AG09319 (cell line): ENCODE measurements around the genes DCUN1D5 and CASP5.

DNA sequence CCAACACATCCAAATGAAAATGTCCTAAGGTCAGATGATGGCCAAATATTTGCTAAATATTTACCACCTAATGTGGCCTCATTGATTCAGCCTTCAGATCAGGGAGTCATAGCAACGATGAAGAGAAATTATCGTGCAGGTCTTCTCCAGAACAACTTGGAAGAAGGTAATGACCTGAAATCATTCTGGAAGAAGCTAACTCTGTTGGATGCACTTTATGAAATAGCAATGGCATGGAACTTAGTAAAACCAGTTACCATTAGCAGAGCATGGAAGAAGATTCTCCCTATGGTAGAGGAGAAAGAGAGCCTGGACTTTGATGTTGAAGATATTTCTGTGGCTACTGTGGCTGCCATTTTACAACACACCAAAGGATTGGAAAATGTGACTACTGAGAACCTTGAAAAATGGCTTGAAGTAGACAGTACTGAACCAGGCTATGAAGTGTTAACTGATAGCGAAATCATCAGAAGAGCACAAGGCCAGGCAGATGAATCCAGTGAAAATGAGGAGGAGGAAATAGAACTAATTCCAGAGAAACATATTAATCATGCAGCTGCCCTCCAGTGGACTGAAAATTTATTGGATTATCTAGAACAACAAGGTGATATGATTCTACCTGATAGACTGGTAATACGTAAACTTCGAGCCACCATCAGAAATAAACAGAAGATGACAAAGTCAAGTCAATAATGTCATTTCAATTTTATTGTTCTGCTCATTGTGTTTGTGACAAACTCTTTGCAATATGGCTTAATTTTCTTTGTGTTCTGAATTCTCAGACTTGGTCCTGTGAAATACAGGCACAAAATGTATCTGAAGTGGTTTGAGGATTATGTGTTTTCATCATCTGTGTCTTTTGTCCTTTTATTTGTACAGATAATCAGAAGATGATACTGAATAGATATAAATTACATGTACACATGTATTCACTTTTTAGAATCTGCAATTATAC, 2.0 kb downstream of the JRKL start:
- RRBS: no CpG with 5 or more reads among the region's 5 CpGs

DNA sequence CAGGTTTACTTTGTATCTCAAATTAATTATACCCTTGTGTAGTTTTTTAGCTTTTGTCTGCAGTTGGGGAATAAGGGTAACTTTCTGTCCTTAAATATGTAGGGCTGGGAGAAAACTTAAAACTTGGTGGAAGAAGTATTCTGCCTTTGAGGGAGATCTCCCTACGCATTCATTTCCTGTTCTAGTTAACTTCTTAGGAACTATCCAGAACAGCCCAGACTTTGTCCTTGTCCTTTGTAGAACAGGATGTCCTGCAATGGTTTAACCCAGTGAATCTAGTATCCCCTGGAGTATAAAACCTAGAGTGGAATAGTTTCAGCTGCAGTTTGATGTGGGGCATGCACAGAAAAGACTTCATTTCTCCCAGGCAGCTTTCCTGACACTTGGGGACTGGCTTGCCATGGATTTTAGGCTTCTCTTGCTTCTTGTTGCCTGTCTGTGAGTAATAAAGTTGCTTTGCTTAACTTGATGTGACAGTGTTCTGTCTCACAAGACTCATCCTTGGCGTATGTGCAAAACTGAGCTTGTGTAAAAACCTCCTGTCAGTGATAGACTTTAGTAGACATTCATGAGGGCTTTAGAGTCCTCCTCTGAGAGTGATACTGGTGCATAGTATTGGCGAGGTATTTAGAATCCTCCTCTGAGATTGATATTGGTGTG, 28.1 kb downstream of the ARHGAP42 start:
- RRBS: no CpG with 5 or more reads among the region's 3 CpGs

DNA sequence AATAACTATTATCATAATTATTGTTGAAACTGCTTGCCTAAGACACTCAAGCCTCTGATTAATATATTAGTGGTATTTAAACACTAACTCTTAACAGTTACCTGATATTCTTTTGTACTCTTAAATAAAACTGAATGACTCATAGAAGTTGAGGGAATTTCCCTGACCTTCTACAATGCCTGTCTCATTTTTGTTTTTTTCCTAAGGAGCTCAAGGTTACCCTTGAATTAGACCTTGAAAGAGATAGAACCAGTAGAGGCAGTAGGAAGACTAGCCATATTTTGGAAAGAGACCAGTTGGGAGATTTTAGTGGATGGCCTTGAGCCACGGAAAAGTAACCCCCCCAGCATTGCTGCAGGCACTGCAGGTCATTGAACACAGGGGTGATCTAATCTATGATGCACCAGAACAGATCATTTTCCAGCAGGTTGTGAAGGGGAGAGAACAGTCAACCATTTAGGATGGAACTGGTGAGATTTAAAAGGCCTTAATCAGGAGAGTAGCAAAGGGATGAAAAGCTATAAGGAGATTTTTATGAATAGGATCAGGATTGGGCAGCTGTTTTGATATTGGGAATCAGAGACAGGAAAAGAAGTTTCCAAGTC, 148.3 kb downstream of the PGR start:
- RRBS: no CpG with 5 or more reads among the region's 1 CpG

DNA sequence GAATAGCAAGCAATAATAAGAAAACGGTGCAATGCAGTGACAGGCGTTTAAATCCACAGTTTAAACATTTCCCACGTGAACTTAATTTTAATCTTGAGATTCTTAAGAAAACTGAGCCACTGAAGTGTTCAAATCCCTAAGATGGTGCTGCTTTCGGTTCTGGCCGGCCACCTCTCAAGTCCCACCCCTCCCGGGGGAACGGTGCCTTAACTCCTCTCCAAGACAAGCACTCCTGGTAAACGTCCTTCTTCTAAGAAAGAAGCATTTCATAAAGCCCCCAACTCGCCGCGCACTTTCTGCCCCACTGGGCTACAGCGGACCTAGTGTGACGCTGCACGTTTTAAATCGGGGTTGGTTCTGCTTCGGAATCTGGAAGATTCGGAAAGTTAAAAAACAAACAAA, 2.8 kb downstream of the PGR start:
- RRBS: no CpG with 5 or more reads among the region's 17 CpGs

- RRBS: no CpG with 5 or more reads among the region's 2 CpGs
These were observed 16.5 kb upstream of the BIRC3 start for GRCh38 chr11:102300713-102301283.

- RRBS: 0% methylated on average over 2 of the region's 28 CpGs
These were observed 846 bp downstream of the BIRC2 start for GRCh38 chr11:102347522-102348598.

DNA sequence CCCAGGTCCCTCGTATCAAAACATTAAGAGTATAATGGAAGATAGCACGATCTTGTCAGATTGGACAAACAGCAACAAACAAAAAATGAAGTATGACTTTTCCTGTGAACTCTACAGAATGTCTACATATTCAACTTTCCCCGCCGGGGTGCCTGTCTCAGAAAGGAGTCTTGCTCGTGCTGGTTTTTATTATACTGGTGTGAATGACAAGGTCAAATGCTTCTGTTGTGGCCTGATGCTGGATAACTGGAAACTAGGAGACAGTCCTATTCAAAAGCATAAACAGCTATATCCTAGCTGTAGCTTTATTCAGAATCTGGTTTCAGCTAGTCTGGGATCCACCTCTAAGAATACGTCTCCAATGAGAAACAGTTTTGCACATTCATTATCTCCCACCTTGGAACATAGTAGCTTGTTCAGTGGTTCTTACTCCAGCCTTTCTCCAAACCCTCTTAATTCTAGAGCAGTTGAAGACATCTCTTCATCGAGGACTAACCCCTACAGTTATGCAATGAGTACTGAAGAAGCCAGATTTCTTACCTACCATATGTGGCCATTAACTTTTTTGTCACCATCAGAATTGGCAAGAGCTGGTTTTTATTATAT, 3.0 kb downstream of the BIRC2 start:
- RRBS: no CpG with 5 or more reads among the region's 7 CpGs

DNA sequence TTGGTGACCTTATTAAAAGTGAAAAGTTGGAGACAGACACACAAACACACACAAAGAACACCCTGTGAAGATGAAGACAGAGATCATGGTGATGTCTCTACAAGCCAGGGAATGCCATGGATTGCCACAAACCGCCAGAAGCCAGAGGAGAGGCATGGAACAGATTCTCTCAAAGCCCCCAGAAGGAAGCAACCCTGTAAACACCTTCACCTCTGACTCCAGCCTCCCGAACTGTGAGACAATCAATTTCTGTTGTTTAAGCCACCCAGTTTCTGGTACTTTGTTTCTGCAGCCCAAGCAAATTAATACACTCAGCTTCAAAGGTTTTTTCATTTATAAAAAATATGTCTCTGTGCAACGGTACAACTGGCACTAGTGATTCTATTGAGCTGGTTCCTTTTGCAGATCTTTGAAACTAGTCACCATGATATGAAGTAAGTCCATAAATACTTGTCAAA, 44.9 kb downstream of the TMEM123 start:
- RRBS: no CpG with 5 or more reads among the region's 3 CpGs

DNA sequence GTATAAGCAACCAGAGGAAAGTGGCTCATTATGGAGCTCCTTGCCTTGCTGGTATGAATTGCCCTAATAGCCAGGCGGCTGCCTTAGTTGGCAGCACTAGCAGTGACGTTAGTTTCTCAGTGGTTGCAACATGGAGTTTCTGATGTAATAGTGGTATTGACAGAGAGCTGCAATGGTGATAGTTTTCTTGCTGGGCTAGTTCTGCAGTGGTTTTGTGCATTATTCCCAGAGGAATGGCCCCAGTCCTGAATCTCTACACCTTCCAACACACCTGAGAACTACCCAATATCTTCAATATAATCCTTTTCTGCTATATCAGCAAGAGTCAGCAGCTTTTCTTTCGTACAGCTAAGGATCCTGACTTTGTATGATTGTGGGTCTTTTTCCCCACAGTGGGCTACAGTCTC, 3.9 kb upstream of the TMEM123 start:
- RRBS: no CpG with 5 or more reads among the region's 3 CpGs

DNA sequence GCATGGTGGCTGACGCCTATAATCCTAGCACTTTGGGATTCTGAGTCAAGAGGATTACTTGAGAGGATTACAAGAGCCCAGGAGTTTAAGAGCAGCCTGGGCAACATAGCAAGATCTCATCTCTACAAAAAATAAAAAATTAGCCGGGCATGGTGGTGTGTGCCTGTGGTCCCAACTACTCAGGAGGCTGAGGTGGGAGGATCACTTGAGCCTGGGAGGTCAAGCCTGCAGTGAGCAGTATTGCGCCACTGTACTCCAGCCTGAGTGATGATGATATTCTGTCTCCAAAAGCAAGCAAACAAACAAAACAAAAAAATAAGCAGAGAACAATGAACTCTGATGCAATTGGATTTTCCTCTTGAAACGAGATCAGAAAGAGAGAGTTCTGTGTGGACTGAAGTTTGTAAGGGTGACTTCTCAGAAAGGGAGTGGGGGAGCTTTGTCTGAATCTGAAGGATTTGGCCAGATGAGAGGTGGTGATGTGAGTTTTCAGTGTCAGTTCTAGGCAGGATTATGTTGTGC, 5.9 kb upstream of the TMEM123 start:
- RRBS: no CpG with 5 or more reads among the region's 4 CpGs

DNA sequence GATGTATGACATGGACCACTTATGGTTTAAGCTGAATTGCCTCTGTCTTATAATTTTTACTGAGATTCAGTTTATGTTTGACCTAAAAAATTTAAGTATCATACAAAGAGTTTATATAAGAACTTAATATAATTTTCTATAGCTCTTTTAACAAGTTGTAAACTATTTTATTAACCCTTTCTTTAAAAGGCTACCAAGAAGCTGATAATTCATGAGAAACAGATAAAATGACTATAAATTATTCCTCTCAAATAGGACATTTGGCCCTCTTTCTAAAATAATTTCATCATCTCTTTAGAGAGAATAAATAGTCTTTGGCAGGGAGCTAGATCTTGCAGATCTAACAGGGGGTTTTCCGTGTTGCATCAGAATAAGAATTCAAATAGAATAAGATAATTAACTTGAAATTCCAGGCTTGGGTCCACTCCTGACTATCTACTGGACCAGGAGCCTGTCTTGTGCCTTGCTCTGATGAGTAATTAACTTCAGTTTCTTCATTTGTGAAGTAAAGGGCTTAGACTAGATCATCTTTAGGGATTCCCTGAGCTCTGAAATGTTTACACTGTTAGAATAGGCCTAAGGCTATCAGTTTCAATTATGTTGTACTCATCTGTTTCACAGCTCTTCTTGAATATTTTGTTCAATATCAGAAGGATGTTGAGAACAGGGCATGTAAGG, 23.4 kb upstream of the TMEM123 start:
- RRBS: no CpG with 5 or more reads among the region's 1 CpG

DNA sequence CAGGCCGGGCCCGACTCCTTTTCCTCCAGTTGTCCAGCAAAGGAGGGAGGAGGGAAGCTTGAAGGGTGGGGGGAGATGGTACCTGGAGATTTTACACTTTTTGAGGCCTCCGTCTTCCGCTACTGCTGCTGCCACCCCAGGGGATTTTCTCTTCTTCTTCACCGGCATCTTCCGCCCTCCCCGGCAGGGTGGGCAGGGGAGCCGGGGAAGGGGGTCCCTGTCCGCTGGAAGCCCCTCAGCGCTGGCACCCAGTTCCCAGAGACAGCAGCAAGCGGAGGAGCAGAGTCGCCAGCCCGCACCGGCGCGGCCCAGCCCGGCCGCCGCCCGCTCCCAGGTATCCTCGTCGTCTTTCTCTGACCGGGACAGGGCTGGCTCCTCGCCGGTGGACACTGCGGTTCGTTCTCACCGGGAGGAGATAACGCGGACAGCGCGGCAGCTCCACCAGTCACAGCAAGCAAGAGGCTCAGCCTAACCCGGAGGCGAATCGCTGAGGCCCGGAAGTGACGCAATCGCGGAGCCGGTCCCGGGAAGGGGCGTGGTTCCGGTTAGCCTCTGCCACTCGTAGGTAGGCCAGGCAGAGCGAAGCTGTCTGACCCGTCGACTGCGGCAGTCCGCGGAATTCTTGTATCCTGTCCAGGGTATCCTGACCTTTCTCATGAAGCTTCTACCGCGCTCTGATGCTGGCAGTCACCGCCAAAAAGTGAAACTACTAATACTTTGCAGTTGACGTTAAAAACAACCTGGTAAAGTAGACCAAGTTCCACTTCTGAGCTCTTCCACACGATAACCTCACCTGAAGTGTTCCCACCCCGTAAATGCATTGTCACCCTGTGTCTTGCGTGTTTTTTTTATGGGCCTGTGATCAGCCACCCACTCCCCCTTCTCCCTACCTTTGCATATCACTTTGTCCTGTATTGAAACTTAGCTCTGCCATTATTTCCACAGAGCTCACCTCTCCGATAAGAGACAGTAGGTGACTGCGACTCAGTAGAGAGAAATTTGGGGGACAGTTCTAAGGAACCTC, at the start of gene DCUN1D5:
DCUN1D5 (minus strand) TSS at position 456 of the 1,024 bp plus-strand sequence.
- RRBS: 3% methylated on average over 12 of the region's 59 CpGs

DNA sequence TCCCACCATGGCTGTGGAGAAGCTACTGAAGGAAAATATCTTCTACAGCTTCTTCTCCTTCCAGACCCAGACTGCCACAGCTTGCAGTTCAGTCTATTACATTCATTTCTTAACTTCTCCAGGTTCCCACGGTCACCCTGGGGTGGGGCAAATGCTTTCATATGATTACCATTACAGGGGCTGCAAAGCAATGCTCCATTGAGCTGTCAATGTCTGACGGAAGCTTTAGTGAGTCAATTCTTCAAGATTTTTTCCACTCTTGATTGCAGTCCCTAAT, 233.4 kb upstream of the DDI1 start:
- RRBS: no CpG with 5 or more reads among the region's 2 CpGs

GRCh38 chr11:103849364-103849771, 187.1 kb upstream of the DDI1 start:
- RRBS: no CpG with 5 or more reads among the region's 3 CpGs

DNA sequence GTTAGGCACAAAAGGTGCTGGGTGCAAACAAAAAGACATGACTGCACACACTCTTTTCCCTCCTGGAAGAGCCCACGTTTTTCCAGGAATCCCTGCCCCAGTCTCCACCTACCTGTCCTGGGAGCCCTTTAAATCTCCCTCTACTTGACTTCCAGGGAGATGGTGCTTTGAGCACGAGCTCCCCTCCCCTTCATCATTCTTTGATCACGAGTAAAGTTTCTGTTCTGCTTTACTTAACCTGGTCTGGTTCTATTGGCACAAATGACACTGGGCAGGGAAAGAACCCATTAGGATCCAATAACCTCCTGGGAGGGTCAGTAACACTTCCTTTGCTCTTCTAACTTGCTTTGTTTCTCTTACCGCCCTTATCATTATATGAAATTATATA, 137.5 kb upstream of the DDI1 start:
- RRBS: no CpG with 5 or more reads among the region's 4 CpGs

DNA sequence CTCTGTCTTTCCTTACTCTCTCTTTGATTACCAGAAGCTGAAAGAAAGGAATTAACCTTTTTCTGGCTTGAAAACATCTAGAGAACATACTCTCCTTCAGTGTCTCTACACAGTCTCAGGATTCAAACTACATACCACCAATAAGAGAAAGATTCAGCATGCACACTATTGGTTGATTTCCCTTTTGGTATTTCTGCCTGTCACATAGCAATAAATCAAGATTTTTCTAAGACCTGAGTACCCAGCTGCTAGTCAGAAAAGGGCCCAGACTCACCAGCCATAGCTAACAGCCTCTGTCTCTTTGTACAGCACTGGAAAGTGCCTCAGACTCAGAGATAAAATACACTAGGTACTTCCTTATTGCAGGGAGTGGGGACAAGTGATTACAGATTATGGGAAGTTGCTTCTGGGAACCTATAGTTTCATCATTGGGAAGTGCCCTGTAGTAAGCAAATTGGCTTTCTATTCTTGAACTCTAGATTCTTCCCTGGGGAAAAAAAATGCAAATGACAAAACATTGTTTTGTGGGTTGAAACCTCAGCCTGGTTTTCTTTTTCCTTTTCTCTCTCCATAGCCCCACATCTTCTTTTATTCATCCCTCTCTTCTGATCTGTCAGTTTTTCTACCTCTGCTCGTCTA, at the start of gene CASP5:
CASP5 (minus strand) TSS at position 313 of the 639 bp plus-strand sequence.
- RRBS: no CpG with 5 or more reads among the region's 1 CpG

DNA sequence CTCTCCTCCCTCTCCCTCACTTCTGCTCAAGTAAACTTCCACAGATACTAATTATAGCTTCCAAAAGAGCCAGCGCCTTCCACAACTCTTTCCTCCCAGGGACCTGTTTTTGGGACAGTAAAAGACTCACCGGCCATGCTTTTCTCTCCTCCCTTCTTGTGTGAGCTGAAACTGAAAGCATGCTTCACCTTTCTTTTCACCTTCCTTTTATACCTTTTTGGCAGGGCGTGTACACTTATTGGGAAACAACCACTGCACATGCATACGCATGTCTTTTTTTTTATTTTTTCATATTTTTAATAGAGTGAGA, 26.2 kb upstream of the CARD16 start:
- RRBS: no CpG with 5 or more reads among the region's 4 CpGs

DNA sequence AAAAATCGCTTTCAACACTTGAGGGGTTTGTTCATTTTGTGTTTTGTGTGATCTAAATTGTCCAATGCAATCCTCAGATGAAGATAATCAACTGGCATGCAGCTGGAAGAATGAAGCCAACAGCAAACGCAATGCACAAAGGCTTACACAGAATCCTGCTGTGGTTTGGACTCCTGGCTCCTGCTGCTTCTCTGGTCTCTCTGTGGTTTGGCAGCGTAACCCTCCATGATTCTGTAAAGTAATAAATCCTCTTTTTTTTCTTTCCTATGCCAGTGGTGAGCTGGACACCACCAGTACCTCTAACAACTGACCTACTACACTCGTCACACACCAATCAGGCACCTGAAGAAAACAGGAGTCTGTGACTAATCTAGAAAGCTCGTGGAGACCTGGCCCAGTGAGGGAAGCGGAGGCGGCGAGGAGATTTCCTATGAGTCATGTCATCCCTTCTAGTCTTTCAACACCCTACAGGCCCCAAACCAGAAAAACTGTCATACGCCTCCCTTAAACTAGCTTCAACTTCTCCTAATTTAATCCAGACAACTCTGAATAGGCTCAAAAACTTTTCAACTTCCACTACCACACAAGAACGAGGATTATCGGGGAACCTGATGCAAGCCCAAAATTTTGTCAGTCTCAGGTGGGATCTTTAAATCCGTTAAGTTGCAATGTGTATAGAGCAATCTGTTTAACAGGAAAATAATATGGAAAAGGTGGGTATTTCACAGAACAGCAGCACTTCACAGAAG, 17.9 kb downstream of the SLC35F2 start:
- RRBS: no CpG with 5 or more reads among the region's 12 CpGs

- RRBS: no CpG with 5 or more reads among the region's 8 CpGs
These were observed 1.7 kb downstream of the SLC35F2 start for GRCh38 chr11:107856801-107857397.

- RRBS: 2% methylated on average over 12 of the region's 29 CpGs
These were observed 538 bp downstream of the RAB39A start for GRCh38 chr11:107928781-107929190.